ENCODE measurements around a stretch of chr11.

GRCh38 chr11:120185052-120186029, 25.5 kb upstream of the OAF start:
- PRO-cap, result no peak

GRCh38 chr11:120196936-120197916, 13.6 kb upstream of the OAF start:
- PRO-cap, result no peak

- PRO-cap, result no peak
Measured at GRCh38 chr11:120215521-120216534, 5.0 kb downstream of the OAF start.

DNA sequence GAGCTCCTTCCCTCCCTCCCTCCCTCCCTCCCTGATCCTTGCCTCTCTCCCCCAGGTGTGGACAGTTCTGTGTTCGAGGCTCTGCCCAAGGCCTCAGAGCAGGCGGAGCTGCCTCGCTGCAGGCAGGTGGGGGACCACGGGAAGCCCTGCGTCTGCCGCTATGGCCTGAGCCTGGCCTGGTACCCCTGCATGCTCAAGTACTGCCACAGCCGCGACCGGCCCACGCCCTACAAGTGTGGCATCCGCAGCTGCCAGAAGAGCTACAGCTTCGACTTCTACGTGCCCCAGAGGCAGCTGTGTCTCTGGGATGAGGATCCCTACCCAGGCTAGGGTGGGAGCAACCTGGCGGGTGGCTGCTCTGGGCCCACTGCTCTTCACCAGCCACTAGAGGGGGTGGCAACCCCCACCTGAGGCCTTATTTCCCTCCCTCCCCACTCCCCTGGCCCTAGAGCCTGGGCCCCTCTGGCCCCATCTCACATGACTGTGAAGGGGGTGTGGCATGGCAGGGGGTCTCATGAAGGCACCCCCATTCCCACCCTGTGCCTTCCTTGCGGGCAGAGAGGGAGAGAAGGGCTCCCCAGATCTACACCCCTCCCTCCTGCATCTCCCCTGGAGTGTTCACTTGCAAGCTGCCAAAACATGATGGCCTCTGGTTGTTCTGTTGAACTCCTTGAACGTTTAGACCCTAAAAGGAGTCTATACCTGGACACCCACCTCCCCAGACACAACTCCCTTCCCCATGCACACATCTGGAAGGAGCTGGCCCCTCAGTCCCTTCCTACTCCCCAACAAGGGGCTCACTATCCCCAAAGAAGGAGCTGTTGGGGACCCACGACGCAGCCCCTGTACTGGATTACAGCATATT, 10.9 kb upstream of the POU2F3 start:
- PRO-cap, result unidirectional peak, plus-strand start at position 338 of the sequence

DNA sequence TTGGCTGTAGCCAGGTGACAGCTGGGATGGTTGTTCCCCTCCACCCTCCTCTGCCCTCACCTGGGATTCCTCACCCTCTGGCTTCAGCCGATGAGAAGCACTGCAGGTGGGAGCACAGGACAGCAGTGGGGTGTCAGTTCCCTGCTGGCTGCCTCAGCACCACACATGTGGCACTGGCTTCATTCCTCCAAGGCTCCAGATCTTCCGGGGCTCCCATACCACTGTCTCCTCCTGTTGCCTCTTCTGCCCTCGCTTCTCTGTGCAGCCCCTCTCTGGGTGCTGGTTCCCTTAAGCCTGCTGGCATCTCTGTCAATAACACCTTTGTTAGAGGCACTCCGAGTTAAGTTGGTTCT, 6.3 kb upstream of the POU2F3 start:
- PRO-cap, result no peak

GRCh38 chr11:120271505-120272042, 31.6 kb downstream of the POU2F3 start:
- PRO-cap, result no peak

DNA sequence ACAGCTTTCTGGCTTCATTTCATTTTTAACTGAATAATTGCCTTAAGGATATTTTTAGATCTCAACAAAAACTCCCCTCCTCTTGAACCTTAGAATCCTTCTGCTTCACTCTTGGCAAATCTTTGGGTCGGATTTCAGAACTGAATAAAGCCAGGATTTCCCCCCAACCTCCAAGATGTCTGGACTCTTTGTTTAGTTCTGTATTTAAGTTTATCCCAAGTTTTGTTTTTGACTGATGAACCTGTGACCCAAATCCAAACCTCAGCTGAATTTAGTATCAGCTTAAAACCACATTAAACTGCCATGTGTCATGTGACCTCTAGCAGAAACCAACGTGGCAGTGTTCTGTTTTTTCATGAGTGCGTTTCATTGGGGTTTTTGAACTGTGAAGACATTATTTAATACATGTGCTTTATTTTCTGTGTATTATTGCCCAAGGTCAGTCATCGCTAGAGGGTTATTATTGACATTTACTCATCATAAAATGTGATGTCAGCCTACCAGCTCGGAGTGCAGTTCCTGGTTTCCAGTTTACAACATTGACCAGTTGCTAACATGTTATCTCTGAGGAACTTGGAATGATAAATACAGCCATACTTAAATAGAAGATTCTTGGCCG, 1.7 kb downstream of the TLCD5 start:
- PRO-cap, result no peak

DNA sequence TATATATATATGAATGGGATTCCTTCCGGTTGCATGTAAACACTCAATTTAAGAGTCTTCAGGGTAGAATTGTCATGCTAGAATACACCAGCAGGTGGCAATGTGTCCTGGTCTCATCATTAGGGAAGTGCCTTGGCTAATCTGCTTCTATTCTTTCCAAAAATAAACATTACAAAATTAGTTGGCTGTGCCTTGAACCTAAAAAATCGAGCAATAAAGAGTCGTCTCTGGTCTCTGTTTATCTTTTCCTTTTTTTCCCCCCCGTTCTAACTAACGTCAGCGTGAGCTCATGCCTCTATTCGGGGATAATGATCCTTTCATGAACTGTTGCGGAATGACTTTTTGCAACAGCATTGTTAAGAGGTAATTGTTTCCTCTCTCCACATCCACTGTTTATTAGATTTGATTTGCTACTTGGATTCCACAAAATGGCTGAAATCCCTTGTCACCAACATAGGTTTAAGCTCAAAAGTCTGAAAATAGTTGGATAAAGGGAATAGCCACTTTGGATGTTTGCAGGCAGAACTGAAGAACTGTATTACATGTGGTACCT, 1.2 kb upstream of the ARHGEF12 start:
- PRO-cap, result unidirectional peak, plus-strand start at position 426 of the sequence

DNA sequence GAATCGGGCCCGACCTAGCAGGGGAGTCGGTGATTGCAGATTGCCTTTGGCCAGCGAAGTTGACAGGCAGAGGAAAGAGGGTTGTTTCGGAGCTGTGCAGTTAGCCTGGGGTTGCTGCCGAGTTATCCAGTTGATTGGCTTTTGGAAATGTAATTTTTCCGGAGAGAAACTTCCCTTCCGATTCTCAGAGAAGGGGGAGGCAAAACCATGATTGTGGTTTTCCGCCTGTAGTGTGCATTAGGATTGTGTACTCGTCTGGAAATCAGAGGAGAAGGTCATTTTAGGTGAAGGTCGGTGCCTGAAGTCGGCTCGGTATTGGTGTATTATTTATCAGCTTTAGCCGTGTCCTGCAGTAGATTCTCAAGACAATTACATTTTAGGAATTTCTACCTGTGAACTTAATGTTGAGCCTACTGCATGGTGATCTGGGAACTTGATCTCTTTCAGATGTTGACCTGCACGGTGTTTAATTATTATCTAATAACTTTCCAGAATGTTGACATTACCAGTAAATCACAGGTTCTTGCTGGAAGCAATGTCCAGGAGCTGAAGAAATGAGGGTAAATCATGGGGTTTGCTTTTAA, 1.2 kb downstream of the ARHGEF12 start:
- PRO-cap, result no peak

DNA sequence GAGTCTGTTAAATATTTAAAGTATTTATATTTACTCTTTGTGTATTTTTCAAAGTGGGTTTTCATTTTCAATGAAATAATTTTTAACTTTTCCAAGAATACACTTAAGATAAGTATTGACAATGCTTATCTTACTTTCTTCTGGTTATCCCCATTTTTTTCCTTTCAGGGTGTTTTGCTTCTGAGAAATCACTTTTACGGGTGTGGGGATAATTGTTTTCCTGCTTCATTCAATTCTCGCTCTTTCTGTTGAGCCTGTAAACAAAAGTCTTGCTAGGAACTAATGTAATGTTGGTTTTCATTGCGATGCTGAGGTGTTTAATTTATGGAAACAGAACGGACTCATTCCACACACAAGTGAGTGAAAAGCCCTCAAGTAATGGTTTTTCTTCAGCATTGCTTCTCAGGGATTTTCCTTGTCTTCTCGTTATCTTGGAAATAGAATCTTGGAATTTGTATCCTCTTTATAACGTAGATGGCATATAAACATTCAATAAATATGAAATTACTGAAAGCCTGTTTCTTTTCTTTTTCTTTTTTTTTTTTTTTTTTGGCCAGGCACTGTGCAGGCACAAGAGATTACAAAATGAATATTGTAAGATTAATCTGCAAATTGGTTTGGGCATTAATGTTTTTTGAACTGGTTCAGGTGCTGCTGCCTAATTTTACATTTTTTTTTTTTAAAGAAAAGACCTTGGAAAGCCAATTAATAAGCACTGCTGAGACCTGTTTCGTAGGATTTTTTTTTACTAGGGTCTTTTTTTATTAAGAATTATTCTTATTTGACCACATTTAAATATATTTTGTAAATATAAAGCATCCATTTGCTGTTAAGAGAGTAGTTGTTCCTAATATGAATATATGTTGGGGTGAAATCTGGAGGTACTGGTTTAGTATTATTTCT, 2.5 kb downstream of the ARHGEF12 start:
- PRO-cap, result no peak

DNA sequence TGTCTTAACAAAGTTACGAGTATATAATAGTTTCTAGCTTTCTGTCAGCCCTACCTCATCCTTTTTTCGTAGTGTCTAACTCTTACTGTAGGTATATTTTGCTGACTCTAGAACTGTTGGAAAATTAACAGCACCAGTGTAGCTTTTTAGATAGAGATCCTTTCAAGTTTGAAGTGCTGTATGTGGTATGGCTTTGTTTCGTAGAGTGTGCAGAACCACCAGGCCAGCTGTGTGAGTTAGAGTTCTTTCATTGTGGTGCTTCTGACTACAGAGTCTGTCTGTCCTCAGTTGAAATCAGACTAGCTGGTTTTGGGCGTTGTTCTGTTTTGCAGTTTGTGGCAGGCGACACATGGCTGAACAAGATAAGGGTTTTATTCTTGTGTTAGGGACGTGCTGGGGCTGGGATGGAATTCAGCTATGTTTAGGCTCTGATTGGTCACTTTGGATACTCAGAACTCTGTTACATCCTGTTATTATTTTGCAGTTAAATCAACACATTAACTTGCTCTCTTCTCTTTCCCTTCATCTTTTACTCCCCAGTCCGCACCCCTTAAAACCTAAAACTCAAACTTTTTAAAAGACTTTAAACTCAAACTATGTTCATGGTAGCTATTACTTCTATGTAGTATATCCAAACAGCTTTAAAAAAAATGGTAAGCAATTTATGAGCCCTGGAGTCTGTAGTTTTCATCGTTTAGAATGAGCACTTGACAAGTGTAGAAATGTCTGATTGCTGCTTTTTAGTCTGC, 3.3 kb downstream of the ARHGEF12 start:
- PRO-cap, result no peak

DNA sequence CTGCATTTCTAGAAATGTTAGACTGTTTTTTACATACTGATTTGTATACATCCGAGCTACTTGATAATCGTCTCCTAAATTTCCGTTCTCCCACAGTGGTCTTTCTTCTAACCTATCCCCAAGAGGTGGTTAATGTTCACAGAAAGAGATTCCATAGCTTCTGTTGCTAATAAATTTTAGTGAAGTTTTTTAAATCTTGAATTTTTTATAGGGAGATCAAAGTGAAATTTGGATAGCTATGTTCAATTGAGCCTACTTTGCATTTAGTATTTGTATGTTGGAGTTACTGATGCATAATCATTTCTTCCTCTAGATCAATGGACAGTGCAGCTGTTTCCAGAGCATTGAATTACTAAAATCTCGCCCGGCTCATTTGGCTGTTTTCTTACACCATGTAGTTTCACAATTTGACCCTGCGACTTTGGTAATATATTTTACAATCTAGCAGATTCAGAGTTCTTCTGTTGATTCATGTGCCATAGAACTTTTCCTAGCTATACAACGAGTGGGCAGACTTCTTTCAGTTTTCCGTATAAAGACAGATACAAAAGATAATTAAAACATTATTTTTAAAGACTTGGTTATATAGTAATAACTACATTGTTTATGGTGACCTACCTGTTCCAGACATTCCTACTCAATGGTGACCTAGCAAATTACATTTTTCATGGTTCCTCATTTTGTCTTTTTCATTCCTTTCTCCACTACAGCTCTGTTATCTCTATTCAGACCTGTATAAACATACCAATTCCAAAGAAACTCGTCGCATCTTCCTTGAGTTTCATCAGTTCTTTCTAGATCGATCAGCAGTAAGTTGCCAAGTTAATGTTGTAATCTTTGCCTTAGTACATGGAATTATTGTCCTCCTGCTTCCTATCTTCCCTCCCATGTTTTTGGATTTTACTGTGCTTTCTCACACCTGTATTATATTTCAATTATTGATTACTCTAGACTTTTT, 69.9 kb upstream of the GRIK4 start:
- PRO-cap, result no peak

- PRO-cap, result no peak
Measured at GRCh38 chr11:120459146-120459589, 52.4 kb upstream of the GRIK4 start.

DNA sequence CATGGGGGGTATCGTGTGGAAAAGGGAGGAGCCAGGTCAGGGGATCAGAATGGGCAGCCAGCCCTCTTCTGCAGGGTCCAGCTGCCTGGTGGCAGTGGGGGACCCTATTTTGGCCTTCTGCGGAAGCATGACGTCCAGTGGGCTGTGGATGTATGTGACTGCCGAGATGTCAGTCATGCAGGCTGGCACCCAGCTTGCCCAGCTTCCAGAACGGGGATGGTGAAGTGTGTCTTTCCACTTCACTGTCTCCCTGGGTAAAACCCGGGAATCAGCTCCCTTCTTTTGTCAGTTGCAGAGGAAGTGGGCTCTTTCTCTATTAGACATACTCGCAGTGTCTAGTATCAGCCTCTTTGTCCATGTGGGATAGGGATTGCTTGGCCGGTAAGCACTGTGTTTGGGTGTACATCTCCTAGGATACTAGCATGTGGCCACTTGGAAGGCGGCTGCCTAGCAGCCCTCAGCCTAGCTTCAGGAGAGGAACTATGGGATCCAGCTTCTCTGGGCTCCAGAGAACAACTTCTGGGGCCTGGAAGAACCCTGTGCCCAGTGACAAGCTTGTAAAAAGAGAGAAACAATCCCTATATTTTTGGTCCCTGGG, 51.4 kb downstream of the GRIK4 start:
- PRO-cap, result no peak

DNA sequence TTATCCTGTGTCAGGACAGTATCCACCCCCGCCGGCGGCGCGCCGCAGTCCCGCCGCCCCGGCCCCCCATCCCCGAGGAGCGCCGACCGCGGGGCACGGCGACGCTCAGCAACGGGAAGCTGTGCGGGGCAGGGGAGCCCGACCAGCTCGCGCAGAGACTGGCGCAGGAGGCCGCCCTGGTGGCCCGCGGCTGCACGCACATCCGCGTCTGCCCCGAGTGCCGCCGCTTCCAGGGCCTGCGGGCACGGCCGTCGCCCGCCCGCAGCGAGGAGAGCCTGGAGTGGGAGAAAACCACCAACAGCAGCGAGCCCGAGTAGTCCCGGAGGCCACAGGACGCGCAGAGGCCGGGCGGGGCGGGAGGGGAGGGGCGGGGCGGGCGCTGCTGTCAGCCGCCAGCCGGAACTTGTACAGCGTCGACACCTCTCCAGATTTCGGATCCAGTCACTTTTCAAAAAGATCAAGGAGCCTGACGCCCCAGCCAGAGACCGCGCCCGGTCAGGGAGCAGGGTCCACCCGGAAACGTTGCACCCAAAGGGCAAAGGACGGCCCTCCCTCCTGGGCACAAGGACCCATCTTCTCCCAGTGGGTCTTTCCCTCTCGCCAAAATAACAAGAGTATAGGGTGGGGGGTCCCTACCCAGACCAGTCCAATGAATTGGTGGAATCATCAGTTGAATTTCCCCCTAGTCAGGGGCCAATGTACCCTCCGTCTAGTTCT, 37.8 kb upstream of the TBCEL start:
- PRO-cap, result no peak

DNA sequence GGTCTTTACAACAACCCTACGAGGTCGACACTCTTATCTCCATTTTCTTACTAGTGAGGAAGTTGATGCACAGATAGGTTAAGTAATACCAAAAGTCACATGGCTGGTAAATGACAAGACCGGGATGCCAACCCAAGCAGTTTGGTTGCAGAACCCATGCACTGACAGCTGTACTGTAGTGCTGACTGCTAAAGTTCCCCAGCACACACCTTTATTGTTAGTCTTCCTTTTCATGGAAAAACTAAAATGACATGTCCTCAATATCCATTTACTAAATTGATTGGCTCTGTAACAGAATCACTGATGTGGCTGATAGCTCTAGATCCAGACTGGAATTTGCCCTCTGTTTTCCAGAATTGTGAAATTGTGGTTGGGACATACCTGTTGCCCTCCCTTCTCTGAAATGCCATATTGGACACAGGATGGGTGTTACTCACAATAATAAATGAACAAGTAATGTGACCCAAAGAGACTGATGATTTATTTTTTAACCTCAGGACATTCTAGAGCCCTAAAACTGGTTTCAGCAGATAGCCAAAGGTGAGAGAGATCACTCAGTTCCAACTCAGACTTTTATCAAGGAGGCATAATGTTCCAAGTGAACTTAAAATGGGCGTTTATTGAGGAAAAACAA, 9.3 kb upstream of the TECTA start:
- PRO-cap, result no peak

- PRO-cap, result no peak
Measured at GRCh38 chr11:121226426-121226803, 66.2 kb upstream of the SC5D start.

- PRO-cap, result no peak
Measured at GRCh38 chr11:121246415-121247024, 46.1 kb upstream of the SC5D start.

GRCh38 chr11:121416929-121417713, 35.0 kb upstream of the SORL1 start:
- PRO-cap, result no peak

DNA sequence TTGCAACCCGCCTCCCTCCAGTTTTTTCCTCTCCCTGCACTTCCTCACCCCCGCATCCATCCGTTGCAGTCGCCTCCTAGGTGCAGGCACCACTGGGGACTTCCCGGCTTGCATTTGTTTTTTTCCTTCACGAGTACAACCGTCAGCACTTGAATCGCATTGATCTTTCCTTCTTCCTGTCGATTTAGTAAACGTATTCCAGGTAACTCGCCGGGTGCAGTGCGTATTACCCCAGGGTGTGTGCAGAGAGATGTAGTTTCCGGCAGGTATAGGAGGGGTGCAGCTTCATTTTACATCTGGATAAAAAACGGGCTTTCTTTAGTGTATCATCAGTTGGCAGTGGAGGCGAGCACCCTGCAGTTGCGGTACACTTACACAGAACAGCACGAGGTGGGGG, 511 bp downstream of the SORL1 start:
- PRO-cap, result bidirectional peak, plus-strand start at position 332 of the sequence, minus-strand start at position 58 of the sequence

Data from sternocleidomastoid (tissue), 1 donor.